ENCODE measurements around the genes SLC25A25 and PTGES2.

DNA sequence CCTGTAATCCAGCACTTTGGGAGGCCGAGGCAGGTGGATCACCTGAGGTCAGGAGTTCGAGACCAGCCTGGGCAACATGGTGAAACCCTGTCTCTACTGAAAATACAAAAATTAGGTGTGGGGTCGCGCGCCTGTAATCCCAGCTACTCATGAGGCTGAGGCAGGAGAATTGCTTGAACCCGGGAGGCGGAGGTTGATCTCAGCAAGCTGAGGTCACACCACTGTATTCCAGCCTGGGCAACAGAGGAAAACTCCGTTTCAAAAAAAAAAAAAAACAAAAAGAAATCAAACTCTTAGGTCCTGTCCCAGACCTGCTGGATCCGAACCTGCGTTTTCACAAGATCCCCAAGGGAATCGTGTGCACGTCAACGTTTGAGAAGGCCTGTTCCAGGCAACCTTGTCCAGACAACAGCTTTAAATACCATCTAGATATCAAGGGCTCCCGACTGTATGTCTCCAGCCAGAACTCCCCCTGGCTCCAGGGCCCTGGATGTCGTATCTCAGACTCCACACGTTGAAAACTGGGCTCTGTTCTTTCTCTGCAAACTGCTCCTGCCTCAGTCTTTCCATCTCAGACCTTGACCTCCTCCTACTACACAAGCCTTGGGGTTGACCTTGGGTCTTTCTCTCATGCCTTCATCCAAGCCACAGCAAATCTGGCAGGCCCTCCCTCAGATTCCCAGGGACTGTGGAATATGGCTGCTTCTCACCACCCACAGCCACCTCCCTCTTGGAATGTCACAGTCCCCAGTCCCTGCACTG, 5.7 kb upstream of the ENG start:
- RRBS = no CpG with 5 or more reads among the region's 16 CpGs
CAGE:
- cytosol, long polyA plus RNA = no peak
- long polyA plus RNA = no peak
- nucleus, long polyA plus RNA = no peak

DNA sequence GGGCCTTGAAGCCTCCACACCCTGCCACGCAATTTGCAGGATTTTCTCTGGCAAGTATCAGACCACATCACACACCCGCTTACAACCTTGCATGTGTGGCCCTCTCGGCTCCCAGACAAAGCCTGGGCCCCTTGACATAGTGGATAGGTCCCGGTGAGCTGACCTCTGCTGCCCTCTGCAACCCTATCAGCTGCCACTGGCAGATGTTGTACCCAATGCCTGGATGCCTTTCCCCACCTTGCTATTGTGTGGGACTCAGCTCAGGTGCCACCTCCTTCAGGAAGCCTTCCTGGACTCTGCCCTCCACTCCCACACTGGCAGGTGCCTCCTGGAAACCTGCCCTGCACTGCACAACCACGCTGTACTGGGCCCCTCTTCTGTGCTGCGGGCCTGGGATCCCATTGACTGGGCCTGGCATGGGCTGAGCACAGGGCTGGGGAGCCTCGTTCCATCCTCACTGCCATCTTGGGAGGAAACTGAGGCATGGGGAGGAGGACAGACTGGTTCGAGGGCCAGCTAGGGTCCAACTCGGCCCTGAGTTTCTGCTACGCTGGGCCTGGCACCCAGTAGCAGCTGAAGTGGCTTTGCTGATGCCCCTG, 1.5 kb downstream of the AK1 start:
- RRBS = no CpG with 5 or more reads among the region's 10 CpGs
CAGE:
- cytosol, long polyA plus RNA = no peak
- long polyA plus RNA = no peak
- nucleus, long polyA plus RNA = no peak

DNA sequence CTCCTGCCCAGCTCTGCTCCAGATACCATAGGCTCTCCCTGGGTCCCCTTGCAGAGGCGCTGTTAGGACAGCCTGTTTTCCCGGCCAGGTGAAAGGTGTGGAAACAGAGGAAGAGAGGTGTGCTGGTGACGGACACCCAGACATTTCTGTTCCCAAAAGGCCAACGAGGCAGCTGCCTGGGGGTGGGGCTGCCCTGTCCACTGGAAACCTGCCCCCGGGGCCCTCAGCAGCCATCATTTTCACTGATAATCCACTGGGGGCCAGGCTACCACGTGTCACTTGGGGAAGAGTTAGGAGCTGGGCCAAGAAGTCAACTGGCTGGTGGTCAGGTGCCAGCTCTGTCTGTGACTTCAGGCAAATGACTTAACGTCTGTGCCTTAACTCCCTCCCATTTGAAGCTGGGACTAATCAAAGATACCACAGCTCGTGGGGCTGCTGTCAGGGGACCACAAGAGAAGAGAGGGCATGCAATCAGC, 12.1 kb upstream of the DPM2 start:
- RRBS = no CpG with 5 or more reads among the region's 8 CpGs
CAGE:
- cytosol, long polyA plus RNA = no peak
- long polyA plus RNA = no peak
- nucleus, long polyA plus RNA = no peak

GRCh38 chr9:127959265-127959919, 21.4 kb downstream of the EEIG1 start:
- RRBS = no CpG with 5 or more reads among the region's 5 CpGs
CAGE:
- cytosol, long polyA plus RNA = no peak
- long polyA plus RNA = no peak
- nucleus, long polyA plus RNA = no peak

GRCh38 chr9:128001633-128002199, 20.9 kb upstream of the EEIG1 start:
- RRBS = 78% methylated on average over 3 of the region's 16 CpGs
CAGE:
- cytosol, long polyA plus RNA = no peak
- long polyA plus RNA = no peak
- nucleus, long polyA plus RNA = no peak

GRCh38 chr9:128026094-128026666, 40.9 kb downstream of the NAIF1 start:
- RRBS = no CpG with 5 or more reads among the region's 16 CpGs
CAGE:
- cytosol, long polyA plus RNA = no peak
- long polyA plus RNA = no peak
- nucleus, long polyA plus RNA = no peak

DNA sequence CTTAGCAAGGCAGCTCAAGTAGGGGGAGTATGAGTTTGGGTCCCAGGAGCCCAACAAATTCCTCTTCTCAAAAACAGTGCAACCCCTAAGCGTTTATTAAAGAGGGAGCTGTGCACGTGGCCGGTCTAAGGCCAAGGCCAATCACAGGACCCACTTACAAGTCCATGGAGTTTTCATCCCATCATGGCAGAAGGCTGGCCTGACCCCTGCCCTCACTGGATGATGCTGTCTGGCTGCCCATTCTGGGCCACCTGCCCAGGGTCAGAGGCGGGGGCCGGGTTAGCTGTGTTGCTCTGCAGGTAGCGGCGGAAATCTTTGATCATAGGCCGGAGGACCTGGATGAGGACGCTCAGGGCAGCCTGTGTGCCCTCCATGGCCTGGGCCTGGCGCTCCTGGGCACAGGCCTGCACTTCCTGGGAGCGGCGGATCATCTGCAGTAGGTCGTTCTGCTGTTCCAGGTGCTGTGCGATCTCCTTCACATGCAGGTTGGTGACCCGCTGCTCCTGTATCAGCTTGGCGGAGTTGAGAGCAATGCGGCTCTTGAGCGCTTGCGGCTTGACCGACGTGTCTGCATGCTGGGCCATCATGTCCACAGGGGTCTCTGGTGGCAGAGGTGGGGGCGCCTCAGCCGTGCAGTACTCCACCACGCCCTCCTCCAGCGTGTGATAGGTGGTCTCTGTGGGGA, 3.8 kb downstream of the NAIF1 start:
- RRBS = no CpG with 5 or more reads among the region's 25 CpGs
CAGE:
- cytosol, long polyA plus RNA = no peak
- long polyA plus RNA = no peak
- nucleus, long polyA plus RNA = no peak

- RRBS = 1% methylated on average over 41 of the region's 87 CpGs
CAGE:
- cytosol, long polyA plus RNA = no peak
- long polyA plus RNA = start-site peak on the plus strand at chr9:128068177-128068236, 8 and 15 reads in 2 replicates
- nucleus, long polyA plus RNA = no peak
These were observed at the start of gene SLC25A25 for GRCh38 chr9:128068047-128068957. TSS of gene SLC25A25 (plus strand) at chr9:128068232.

DNA sequence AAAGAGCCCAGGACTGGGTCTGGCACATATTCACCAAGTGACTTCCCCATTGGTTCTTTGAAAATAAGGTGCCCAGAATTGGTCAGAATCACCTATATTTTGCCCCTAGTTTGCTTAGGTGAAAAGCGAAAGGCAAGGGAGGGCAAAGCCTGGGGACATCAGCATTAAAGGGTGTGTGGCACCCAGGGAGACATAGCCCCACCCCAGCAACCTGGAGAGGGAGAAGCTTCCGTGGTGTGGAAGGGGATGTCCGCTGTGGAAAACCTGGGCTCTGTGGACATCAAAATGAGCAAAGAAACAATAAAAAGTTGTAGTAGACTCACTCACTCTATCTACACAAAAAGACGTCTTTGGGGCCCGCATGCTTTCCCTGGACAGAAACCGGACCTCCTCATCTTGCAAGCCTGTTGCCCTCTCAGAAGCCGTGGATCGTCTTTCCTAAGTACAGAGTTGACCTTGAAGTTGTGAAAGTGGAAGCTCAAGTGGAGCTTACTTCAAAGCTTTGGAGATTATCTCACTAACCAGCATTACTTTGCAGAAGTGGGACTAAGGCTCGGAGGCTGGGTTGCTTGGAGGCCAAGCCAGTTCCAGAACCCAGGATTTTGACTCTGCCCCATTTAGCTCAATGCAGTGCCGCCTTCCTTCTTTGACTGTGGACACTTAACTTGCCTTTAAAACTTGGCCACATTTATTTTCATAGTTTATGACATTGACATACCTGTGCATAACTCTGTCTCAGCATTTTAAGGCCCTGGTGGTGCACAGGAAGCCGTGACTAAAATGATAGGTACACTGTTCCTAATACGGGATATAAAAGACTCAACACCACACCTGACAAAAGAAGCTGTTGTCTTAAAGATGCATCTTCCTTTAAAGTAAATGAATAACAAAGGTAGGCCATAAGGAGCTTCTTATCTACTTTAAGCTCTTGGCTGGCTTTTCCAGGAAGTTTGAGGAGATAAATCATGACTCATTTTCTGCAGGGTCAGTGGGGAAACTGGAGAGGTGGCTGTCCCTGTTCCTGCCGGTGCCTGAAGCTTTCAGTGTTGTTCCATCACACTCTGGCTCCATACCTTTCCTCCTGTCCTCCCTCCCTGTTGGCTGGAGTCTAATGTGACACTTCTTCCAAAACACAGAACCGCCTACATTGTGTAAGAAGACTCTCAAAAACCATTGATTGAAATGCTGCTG, 10.6 kb downstream of the SLC25A25 start:
- RRBS = no CpG with 5 or more reads among the region's 14 CpGs
CAGE:
- cytosol, long polyA plus RNA = no peak
- long polyA plus RNA = no peak
- nucleus, long polyA plus RNA = no peak

- RRBS = no CpG with 5 or more reads among the region's 4 CpGs
CAGE:
- cytosol, long polyA plus RNA = no peak
- long polyA plus RNA = no peak
- nucleus, long polyA plus RNA = no peak
These were observed 29.7 kb downstream of the PTGES2 start for GRCh38 chr9:128097882-128098165.

DNA sequence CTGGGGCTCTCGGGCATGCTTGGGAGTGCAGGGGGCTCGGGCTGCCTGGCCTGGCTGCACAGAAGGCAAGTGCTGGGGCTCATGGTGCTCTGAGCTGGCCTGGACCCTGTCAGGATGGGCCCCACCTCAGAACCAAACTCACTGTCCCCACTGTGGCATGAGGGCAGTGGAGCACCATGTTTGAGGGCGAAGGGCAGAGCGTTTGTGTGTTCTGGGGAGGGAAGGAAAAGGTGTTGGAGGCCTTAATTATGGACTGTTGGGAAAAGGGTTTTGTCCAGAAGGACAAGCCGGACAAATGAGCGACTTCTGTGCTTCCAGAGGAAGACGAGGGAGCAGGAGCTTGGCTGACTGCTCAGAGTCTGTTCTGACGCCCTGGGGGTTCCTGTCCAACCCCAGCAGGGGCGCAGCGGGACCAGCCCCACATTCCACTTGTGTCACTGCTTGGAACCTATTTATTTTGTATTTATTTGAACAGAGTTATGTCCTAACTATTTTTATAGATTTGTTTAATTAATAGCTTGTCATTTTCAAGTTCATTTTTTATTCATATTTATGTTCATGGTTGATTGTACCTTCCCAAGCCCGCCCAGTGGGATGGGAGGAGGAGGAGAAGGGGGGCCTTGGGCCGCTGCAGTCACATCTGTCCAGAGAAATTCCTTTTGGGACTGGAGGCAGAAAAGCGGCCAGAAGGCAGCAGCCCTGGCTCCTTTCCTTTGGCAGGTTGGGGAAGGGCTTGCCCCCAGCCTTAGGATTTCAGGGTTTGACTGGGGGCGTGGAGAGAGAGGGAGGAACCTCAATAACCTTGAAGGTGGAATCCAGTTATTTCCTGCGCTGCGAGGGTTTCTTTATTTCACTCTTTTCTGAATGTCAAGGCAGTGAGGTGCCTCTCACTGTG, 19.2 kb downstream of the PTGES2 start:
- RRBS = no CpG with 5 or more reads among the region's 16 CpGs
CAGE:
- cytosol, long polyA plus RNA = no peak
- long polyA plus RNA = no peak
- nucleus, long polyA plus RNA = no peak

DNA sequence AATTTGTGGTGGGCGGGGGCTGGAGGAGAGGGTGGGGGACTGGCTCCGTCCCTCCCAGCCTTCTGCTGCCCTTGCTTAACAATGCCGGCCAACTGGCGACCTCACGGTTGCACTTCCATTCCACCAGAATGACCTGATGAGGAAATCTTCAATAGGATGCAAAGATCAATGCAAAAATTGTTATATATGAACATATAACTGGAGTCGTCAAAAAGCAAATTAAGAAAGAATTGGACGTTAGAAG, 18.6 kb downstream of the PTGES2 start:
- RRBS = no CpG with 5 or more reads among the region's 7 CpGs
CAGE:
- cytosol, long polyA plus RNA = no peak
- long polyA plus RNA = no peak
- nucleus, long polyA plus RNA = no peak

- RRBS = no CpG with 5 or more reads among the region's 35 CpGs
CAGE:
- cytosol, long polyA plus RNA = no peak
- long polyA plus RNA = no peak
- nucleus, long polyA plus RNA = no peak
These were observed 13.5 kb downstream of the PTGES2 start for GRCh38 chr9:128113529-128115001.

- RRBS = 1% methylated on average over 26 of the region's 67 CpGs
CAGE:
- cytosol, long polyA plus RNA = start-site peak on the minus strand at chr9:128127685-128127732, 1,527 reads
- long polyA plus RNA = start-site peak on the minus strand at chr9:128127688-128127726, 896 and 530 reads in 2 replicates
- nucleus, long polyA plus RNA = start-site peak on the minus strand at chr9:128127701-128127741, 1,420 reads
These were observed at the start of gene PTGES2 for GRCh38 chr9:128127154-128127841. TSS of gene PTGES2 (minus strand) at chr9:128127729.

DNA sequence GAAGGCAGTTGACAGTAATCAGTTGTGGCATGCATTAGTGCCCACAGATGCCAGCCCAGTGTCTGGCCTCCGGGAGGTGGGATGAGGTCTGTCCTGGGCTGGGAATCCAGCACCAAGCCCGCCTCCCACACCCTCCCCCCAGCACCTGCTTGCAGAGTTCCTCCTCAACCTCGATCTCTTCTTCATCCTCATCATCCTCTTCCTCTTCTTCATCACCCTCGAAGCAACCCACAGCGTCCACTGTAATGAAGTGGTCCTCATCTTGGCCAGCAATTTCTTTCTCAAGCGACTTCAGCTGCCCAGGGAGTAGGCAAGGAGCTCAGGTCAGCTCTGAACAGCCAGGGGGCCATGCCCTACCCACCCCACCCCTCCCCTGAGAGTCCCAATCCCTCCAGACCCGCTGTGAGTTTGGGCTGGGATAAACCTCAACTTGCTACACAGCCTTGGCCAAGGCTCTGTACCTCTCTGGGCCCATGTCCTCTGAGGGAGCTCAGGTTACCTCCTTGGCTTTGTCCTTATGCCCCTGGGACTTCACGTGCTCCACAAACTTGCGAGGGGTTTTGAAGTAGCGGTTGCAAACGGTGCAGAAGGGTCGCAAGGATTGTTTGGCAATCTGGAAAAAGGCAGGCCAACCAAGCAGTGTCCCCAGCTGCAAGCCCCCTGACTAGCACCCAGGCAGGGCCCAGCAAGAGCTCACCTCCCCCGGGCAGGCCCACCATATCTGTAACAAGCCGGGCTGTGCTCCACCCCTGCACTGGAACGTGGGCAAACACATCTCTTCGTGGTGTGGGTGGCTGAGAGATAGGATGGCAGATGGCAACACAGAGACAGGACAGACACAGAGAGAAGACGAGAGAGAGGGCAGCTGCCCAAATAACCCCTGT, 9.1 kb downstream of the BBLN start:
- RRBS = no CpG with 5 or more reads among the region's 17 CpGs
CAGE:
- cytosol, long polyA plus RNA = no peak
- long polyA plus RNA = no peak
- nucleus, long polyA plus RNA = no peak

DNA sequence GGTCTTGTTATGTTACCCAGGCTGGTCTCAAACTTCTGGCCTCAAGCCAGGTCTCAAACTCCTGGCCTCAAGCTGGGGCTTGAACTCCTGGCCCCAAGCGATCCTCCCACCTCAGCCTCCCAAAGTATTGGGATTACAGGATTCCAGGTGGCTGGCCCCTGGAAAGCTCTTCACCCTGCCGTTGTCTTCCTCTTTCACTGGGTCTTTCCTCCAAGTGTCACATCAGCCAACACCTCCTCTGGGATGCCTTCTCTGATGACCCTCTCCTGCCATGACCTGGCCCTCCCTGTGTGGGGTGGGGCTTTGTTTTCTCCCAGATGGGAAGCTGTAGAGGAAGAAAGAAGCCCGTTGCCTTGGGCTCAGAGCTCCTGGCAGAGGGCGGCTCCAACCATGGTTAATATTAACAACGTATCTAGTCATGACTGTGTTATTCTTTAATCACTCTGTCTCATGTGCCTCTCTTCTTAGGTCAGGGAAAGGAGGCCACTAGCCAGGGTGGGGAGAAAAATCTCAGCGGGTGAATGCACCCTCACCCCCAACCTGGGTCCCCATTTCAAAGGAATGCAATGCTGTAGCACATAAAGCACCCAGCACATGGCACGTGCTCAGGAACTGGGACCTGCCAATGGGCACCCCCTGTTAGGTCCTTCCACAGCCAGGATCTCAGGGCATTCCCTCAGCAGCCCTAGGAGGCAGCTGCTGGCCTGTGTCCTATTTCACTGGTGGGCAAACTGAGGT, 8.5 kb downstream of the DNM1 start:
- RRBS = no CpG with 5 or more reads among the region's 7 CpGs
CAGE:
- cytosol, long polyA plus RNA = no peak
- long polyA plus RNA = no peak
- nucleus, long polyA plus RNA = no peak

DNA sequence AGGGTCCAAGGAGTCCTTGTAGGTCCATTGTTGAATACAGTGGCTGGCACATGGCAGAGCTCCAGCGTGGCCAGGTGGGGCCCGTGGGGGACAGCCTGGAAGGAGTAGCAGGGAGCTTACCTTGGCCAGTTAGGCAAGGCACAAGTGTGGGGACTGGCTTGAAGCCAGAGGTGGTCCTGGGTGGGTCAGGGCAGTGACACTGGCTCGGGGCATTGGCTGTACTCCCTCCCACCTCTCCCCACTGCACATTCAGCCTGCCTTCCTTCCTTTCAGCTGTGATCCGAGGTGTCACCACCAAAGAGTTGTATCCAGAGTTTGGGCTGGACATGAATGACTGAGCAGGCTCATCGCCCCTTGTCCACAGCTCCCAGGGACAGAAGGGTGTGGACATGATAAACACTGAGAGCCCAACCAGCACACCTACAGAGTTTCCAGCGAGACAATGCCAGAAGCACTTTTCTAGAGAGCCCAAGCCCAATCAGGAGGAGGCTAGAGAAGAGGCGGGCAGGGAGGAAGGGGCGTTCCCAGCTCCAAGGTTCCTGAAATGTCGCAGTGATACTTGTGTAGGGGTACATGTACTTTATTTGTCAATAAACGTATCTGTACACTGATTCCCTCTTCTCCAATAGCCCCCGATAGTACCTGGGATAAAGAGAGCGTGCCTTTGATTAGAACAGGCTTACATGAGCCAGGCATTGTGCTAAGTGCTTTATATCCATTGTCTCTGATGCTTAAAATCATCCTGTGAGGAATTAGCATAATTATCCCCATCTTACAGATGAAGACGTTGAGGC, 12.5 kb downstream of the SWI5 start:
- RRBS = no CpG with 5 or more reads among the region's 13 CpGs
CAGE:
- cytosol, long polyA plus RNA = no peak
- long polyA plus RNA = no peak
- nucleus, long polyA plus RNA = no peak

- RRBS = no CpG with 5 or more reads among the region's 18 CpGs
CAGE:
- cytosol, long polyA plus RNA = no peak
- long polyA plus RNA = no peak
- nucleus, long polyA plus RNA = no peak
These were observed 441 bp downstream of the TRUB2 start for GRCh38 chr9:128321708-128322303.

DNA sequence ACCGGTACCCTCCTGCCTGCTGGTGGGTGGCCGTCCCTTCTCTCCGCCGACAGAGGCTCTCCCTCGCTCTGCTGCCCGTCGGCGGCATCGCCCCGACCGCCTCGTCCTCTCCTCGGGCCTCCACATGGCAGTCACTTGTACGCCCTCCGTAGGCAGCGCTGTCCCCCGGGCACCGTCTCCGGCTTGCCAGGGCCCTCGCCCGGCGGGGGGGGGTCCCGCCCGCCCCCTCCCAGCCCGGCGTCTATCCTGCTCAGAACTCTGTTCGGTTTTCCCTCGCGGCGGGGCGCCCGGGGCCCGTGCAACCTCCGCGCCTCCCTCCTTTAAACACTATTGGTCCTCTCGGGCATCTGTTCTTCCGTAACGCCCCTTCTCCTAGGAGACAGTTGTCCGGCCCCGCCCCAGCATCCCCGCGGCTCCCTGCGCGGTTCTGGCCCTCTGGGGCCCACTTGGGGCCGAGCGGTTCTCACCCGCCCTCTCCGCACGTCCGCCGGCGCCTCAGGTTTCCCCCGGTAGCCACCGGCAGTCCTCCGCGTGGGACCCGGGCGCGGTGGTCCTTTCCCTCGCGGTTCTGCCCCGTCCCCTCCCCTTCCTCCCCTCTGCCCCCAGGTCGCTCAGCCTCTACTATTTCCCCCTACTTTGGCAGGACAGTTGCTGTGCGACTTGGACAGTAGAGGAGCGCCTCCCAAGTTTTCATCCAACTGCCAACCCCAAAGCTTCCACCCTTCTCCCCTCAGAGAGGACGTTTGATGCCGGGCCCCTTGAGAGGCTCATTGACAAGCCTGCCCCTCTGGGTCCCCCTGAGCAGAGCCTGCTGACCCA, 958 bp downstream of the ODF2 start:
- RRBS = 5% methylated on average over 33 of the region's 67 CpGs
CAGE:
- cytosol, long polyA plus RNA = no peak
- long polyA plus RNA = no peak
- nucleus, long polyA plus RNA = no peak

DNA sequence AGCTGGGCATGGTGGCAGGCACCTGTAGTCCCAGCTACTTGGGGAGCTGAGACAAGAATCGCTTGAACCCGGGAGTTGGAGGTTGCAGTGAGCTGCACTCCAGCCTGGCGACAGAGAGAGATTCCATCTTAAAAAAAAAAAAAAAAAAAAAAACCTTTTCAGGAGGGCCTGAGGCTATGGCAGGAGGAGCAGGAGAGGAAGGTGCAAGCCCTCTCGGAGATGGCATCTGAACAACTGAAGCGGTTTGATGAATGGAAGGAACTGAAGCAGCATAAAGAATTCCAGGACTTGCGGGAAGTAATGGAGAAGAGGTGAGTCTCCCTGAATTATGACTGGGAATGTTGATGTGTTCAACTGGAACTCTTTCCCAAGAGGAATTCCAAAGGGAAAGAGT, 18.0 kb downstream of the GLE1 start:
- RRBS = no CpG with 5 or more reads among the region's 6 CpGs
CAGE:
- cytosol, long polyA plus RNA = no peak
- long polyA plus RNA = no peak
- nucleus, long polyA plus RNA = no peak

Data from H1 (cell line).